Mesangial cell (primary cell): ENCODE measurements around the genes C21orf58 and PRMT2.

GRCh38 chr21:46125596-46126164 lies 27.8 kb downstream of the COL6A2 start:
- RAMPAGE, long total RNA = no peak

GRCh38 chr21:46152340-46152836 lies 3.0 kb downstream of the FTCD start:
- RAMPAGE, long total RNA = no peak

DNA sequence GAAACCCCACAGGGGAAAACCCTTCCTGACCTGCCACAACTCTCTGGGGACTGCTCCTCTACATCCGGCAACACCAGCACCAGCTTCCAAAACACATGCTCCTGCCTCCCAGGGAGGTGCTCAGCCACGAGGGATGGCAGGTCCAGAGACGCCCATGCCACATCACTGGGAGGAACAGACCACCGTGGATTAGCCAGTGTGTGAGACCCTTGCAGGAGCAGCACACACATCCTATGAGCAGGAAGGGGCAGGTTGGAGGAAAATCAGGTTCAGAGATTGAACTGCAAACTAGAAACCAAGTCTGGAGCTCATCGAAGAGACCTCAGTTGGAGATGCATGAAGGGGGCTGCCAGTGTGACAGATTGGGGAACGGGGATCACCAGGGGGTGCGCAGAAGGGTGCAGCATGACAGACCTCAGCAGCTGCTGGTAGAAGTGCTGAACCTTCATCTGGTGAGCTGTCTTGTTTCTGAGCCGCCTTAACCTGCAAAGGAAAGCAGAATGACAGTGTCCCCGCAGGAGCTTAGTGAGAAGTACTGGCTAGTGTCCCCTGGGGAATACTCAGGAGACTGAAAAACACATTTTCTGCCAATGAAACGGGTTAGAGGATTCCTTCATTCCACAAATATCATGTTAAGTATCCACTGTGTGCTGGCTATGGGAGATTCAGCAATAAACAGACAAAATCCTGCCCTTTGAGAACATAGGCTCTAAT lies 25.9 kb upstream of the LSS start:
- RAMPAGE, long total RNA = no peak

GRCh38 chr21:46317856-46318621 lies 5.6 kb downstream of the C21orf58 start:
- RAMPAGE, long total RNA = no peak

DNA sequence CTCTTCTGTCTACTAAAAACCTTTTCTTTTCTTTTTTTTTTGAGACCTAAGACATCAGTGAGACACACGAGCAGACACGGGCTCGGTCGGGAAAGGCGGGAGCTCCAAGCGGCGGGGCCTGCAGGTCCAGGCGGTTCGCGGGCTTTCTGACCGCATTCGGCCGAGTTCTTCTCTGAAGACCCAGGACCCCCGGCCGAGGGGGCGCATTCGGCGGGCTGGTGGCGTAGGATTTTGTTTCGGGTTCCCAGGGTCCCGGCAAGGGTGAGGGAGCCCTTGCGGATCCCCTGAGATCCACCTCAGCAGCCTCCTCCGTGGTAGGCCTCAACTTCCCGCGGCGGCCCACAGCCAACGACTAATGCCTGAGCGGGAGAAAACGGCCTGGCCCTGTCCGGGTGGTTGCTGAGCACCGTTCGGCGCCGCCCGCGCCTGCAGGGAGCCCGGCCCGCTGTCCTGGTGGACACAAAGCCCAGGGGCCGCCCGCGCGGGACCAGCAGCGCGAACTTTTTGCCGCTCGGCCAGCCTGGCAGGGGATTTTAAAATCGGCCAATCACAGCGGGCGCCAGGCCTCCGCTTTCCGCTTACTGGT lies at the start of gene C21orf58:
TSS of gene C21orf58 (minus strand) at position 506 of the 586 bp plus-strand sequence.
- RAMPAGE, long total RNA = no peak

GRCh38 chr21:46346552-46347133 lies 22.7 kb downstream of the PCNT start:
- RAMPAGE, long total RNA = no peak

GRCh38 chr21:46374710-46375444 lies 50.9 kb downstream of the PCNT start:
- RAMPAGE, long total RNA = no peak

- RAMPAGE, long total RNA = no peak
These were observed 63.8 kb upstream of the DIP2A start for GRCh38 chr21:46394848-46395363.

GRCh38 chr21:46424214-46424554 lies 34.5 kb upstream of the DIP2A start:
- RAMPAGE, long total RNA = no peak

GRCh38 chr21:46431405-46432262 lies 27.1 kb upstream of the DIP2A start:
- RAMPAGE, long total RNA = no peak

DNA sequence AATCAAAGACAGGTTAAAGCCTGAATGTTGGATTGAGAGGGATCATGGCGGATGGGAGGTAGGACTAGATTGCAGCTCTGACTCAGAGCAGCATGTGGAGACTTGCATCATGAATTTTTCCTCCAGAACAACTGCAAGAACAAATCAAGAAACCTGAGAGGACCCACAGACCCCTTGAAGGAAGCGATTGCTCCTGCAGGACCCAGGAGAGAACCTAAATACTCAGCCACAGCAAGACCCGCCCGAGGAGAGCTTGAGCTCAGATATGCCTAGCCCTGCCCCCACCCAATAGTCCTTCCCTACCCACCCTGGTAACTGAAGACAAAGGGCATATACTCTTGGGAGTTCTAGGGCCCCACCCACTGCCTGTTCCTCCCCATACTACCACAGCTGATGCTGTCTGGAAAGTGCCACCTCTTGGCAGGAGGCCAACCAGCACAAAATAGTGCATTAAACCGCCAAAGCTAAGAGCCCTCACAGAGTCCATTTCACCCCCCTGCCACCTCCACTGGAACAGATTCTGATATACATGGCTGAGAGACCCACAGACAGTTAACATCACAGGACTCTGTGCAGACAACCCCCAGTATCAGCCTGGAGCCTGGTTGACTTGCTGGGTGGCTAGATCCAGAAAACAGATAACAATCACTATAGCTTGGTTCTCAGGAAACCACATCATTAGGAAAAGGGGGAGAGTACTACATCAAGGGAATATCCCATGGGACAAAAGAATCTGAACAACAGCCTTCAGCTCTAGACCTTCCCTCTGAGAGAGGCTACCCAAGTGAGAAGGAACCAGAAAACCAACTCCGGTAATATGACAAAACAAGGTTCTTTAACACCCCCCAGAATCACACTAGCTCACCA lies 19.3 kb downstream of the S100B start:
- RAMPAGE, long total RNA = no peak

DNA sequence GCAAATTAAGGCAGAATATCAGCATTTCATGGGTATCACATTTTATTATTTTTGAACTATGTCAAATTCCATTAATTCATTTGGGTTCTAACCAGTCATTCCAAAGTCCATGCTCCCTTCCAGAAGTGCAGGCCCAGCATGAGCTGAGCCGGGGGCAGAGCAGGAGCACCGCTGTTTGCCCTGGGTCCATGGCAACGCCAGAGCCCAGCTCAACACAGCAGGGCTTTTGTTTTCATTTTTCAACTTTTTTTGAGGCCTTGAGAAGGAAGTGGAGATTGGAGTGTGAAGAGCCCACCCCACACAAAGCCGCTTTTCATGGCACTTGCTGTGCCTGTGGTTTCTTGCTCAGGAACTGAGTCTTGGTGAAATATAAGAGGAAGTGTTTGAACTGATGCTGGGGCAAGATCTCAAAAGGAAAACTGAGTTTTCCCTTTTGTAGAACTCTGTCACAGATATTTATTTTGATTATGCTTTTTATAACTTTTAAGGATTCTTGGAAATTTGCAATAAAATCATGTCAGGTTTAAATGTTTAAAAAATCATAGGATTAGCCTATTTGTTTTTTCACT lies 13.2 kb upstream of the PRMT2 start:
- RAMPAGE, long total RNA = no peak

GRCh38 chr21:46626346-46627247 lies 8.9 kb upstream of the PRMT2 start:
- RAMPAGE, long total RNA = no peak

DNA sequence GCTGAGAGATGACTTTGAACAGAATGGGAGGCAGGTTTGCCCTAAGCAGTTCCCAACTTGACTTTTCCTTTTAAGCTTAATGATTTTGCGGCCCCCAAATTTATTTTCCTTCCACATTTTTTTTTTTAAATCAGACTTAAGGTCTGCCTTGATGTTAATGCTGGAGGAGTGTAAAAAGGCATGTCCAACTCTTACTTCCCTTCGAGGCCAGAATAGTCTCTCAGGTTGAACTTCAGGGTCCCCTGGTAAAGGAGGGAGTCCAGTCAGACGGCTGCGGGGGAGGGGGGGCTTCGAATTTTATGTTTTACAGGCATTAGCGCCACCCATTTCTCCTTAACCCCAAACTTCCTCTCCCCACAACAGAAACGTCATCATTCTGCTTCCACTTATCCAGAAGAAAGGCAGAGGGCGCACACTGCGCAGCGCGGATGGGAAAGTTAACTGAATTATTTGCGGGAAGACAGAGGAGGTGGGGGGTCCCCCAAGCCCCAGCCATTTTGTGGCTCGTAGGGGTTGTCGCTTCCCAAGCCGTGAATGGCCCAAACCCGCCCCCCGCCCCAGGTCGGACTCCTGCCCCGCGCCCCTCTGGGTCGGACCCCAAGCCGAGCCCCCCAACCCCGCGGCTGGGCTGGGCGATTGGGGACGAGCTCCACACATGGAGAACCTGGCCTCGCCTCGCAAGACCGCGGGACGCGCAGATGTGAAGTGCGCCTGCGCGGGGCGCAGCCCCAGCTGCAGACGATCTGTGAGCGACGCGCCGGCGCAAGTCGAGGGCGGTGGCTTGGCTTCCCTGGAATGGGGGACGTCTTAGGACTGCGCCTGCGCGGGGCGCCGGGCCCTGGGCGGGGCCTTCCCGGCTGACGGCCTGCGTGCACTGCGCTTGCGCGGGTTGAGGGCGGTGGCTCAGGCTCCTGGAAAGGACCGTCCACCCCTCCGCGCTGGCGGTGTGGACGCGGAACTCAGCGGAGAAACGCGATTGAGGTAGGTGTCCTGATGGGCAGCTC lies at the start of gene PRMT2:
TSS of gene PRMT2 (plus strand) at position 892 of the 1,004 bp plus-strand sequence.
- RAMPAGE, long total RNA = start-site peak on the plus strand centred at position 898 of the sequence, 62 bp wide, 515 reads